Measurements from ENCODE around the gene NEDD4L.

DNA sequence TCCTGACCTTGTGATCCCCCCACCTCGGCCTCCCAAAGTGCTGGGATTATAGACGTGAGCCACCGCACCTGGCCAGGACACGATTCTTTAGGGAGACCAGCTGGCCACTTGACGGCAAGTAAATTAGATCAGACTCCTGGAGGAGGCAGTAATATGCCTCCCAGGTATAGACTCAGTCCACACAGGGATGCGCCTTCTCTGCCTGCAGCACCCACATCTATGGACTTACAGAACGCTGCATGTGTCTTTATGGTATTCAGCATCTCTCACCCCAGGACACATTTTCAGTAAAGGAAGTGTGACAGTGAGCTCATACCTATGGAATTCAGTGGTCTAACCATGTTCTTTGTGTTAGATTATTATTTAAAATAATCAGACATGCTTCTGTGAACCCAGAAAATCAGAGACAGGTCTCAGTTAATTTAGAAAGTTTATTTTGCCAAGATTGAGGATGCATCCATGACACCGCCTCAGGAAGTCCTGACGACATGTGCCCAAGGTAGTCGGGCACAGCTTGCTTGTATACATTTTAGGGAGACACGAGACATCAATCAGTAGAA, 5.9 kb upstream of the NARS1 start:
- PRO-cap: no peak
- RAMPAGE, long total RNA, 4 experiments: no peak in any of the 4 experiments

DNA sequence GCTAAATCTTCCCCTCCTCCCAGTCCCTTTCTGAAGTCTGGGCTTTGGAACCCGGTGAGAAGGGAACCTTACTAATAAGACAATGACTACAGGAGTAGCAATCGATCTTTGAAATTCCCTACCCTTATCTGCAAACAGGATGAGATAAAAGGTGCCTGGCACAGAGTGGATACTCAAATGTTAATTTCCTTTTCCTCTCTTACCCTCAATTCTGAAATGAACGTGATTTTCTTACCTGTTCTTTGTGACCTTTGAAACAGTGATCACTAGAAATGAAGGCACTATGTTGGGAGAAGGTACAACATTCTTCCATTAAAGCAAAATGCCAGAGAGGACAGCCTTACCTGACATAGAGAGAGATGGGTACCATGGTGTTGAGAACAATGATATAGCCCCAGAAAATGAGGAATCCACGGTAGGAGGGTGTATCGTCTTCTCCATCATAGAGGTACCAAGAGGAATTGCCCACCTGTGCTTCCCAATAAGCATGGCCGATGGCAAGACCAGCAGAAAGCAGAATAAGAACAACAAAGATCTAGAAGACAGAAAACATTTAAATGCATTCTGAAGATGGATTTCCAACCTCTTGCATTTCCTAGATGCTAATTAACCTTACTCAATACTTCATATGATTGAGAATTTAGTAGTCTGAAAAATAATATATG, 70.0 kb upstream of the NARS1 start:
- PRO-cap: no peak
- RAMPAGE, long total RNA, 4 experiments: no peak in any of the 4 experiments

DNA sequence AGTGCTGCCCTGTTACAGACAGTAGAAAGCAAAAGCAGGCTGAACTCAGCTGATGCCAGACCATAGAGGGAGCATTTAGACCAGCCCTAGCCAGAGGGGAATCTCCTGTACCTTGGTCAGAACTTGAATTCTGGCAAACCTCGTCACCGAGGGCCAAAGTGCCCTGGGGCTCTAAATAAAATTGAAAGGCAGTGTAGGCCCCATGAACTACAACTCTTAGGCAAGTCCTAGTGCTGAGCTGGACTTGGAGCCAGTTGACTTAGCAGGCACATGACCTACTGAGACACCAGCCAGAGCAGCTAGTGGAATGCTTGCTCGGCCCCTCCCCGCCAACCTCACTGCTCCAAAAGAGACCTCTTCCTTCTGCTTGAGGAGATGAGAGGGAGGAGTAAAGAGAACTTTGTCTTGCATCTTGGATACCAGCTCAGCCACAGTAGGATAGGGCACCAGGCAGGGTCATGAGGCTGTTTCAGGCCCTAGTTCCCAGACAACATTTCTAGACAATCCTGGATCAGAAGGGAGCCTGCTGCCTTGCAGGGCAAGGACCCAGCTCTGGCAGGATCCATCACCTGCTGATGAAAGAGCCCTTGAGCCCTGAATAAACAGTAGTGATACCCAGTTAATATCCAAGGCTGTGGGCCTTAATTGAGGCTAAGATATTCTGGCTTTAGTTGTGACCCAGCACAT, 90.6 kb downstream of the ATP8B1 start:
- PRO-cap: no peak
- RAMPAGE, long total RNA, 4 experiments: no peak in any of the 4 experiments

DNA sequence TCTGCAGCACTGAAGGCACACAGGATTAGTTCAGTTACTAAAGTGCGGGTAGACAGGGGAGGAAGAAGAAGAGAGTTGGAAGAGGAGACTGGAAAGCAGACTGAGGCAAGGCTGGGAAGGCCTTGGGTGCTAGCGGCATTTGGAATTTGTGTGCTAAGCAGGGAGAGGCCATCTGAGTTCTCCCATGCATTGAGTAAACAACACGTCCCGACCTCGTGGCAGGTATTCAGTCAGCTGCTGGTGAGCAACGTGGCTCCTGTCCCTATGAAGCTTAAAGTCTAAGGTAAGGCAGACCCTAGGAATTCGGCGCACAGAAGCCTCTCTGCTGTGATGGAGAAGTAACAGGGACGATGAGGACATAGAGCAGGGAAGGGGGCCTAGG, 30.7 kb downstream of the ATP8B1 start:
- PRO-cap: no peak
- RAMPAGE, long total RNA, 4 experiments: no peak in any of the 4 experiments

GRCh38 chr18:57775910-57776321, 27.2 kb downstream of the ATP8B1 start:
- PRO-cap: no peak
- RAMPAGE, long total RNA, 4 experiments: no peak in any of the 4 experiments

- PRO-cap: no peak
- RAMPAGE, long total RNA, 4 experiments: no peak in any of the 4 experiments
Measured at GRCh38 chr18:57776722-57777424, 26.2 kb downstream of the ATP8B1 start.

DNA sequence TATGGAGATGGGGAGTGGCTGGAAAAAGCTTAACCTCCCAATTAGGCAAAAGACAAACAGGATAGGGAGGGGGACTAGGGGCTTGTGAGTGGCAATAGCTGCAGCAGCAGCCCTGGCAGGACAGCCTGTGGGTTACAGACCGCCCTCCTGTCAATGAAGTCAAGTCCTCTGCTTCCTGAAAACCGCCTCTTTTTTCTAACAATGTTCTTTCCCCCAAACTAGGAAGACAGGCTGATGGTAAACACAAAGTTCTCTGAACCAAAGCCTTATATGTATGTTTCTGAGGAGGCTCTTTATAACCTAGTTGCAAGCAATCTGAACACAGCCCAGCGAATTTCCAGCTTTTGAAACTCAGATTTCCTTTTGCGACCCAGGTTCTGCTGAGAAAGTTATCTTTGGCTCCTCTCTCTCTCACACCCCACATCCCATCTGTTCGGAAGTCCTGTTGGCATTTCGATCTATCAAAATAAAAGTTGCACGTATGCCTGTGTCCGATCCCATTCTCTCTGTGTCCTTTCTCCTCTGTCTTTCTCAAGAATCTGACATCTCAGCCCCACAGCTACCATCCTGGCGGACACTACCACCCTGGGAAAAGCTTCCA, 10.2 kb downstream of the ATP8B1 start:
- PRO-cap: no peak
- RAMPAGE, long total RNA, 4 experiments: no peak in any of the 4 experiments

DNA sequence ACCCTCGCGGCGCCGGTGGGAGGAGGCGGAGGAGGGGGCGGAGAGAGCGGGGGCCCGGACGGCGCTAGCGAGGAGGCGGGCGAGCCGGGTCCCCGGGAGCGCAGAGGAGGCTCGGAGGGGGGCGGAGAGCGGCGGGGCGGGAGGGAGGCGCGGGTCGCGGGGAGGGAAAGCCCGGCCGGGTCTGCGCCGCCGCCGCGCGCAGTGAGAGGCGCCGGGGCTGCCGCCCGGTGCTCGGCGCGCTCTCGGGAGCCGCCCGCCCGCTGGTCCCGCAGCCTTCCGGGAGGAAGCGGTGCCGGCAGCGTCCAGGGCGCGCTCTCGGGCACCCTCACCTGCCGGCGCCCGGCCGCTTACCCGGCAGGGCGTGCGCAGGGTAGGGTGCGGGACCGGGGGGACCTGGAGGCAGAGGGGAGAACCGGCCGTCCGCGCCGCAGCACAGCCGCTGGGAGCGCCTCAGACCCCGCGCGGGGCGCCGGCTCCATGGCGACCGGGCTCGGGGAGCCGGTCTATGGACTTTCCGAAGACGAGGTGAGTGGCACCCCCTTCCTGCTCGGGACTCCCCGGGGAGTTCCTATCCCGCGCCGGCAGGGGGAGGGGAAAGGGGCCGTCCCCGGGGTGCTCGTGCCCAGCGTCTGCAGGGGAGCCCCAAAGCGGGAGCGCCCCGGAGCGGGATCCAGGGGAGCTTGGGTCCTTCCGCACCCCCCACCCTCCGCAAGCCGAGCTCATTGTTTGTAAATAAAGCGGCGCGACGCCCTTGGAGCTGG, at the start of gene NEDD4L:
TSS of gene NEDD4L (plus strand) at position 43 of the 761 bp plus-strand sequence.
- PRO-cap: unidirectional peak, plus-strand start at position 28 of the sequence
- RAMPAGE, long total RNA, 4 experiments: no peak in any of the 4 experiments

- PRO-cap: no peak
- RAMPAGE, long total RNA, 4 experiments: no peak in any of the 4 experiments
Measured at GRCh38 chr18:58047122-58048022, 3.3 kb downstream of the NEDD4L start.

- PRO-cap: no peak
- RAMPAGE, long total RNA, 4 experiments: no peak in any of the 4 experiments
Measured at GRCh38 chr18:58102775-58103211, 58.8 kb downstream of the NEDD4L start.

DNA sequence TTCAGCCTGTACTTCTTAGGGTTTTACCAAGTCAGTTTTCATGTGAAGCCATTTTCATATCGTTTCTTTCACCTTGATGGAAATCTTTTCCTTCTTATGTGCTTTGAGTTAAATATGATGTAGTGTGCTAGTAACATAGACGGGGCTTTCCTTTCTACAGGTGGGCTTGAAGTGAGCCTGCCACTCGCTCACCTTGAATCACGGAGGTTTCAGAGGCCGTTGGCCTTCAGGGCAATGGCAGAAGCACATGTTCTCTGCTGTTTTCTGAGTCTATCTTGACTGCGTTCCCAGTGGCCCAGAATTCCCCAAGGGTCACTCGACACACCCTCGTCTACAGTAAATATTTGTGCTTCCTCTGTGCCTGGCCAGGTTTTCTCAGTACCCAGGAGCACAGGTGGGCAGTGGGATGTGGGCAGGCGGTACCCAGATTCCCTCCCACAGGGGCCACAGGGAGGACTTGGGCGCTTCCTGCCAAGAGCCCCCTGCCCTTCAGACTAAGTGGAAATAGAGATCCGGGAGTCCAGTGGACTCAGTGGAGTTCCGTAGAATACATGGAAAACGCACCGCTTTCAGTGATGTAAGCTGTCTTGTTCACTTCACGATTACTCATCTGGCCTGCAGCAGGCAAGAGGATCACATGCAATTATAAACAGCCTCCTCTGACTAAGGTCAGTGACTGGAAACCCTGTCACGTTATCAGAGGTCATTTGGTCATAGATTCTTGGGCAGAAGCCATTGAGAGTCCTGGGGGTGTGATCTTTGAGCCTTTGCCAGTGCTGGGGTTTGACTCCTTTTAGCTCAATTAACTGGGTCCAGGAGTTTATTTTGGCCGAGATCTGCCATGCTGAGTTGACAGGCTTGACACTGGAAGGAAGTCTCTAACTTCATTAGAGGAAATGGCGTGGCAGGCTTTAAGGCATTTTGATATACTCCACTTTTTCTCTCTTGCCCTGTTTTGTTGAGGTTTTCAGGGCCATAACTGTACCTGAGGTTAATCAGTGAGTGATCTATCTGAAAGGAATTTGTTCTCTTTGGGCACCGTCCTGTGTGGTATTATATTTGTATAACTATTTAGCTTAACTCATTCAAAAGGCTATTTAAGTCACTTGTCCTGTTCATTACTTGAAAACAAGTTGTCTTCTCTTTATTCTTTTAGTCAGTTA, 179.9 kb downstream of the NEDD4L start:
- PRO-cap: no peak
- RAMPAGE, long total RNA, 4 experiments: no peak in any of the 4 experiments

DNA sequence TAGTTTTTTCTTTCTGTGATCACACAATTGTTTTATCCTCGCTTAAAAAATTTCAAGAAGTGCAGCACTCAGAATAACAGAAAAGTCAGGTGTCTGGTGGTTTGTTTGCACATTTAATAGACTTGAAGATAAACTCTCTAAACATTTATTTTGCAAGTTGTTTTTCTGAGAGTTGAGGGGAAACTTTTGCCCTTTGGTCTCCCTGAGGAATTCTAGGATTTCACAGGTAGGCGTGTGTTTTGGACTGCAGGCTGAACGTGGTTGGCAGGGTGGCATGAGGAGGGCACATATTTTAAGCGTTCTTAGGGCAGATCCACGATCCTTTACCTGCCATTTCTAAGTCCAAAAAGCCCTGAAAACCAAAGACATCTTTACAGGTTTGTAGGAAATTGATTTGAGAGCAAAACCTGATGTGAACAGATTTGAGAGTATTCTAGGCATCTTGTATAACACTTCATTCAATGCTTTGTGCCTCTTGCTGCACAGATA, 188.7 kb downstream of the NEDD4L start:
- PRO-cap: no peak
- RAMPAGE, long total RNA, 4 experiments: no peak in any of the 4 experiments

- PRO-cap: no peak
- RAMPAGE, long total RNA, 4 experiments: no peak in any of the 4 experiments
Measured at GRCh38 chr18:58413711-58414738, 214.9 kb downstream of the ALPK2 start.

- PRO-cap: no peak
- RAMPAGE, long total RNA, 4 experiments: no peak in any of the 4 experiments
Measured at GRCh38 chr18:58414739-58415393, 214.0 kb downstream of the ALPK2 start.

DNA sequence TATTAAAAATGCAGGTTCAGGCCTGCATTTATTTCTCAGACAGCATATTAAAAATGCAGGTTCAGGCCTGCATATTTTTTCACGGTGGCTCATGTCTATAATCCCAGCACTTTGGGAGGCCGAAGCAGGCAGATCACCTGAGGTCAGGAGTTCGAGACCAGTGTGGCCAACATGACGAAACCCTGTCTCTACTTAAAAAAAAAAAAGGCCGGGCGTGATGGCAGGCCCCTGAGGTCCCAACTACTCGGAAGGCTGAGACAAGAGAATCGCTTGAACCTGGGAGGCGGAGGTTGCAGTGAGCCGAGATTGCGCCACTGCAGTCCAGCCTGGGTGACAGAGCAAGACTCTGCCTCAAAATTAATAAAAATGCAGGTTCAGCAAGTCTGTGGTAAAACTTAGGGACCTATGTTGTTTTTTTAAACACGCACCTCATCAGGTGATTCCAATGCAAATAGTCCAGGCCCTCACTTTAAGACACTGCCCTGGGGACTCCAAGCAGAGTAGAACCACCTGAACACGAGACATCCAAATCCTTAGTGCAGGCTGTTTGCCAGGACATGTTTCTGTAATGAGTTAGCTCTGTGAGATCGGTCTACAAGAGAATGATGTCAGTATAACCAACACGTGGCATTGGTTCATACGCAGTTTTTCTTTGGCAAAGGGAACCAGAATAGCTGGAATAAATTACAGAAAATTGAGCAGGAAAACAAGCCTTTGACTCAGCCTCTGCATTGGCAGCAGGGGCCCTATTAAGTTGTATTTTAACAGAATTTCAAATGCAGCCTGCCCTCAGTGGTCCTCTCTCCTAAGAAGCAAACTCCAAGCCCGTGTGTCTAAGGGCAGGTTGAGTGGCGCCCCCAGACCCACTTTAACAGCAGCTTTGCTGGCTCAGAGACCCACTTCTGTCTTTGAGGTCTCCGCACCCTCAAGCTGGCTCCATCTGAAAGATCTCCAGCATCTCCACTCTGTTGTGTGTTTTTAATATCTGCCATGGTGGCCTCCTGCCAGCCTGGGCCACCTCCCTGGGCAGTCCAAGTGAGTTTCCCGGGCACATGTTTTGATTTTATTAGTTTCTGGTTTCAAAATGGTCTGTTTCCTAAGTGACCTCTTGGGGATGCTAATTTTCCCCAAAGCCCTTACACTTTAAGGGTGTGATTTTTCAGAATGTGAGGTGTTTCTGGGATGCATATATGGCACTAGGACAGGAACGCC, 61.5 kb downstream of the ALPK2 start:
- PRO-cap: no peak
- RAMPAGE, long total RNA, 4 experiments: no peak in any of the 4 experiments

- PRO-cap: no peak
- RAMPAGE, long total RNA, 4 experiments: no peak in any of the 4 experiments
Measured at GRCh38 chr18:58593843-58594444, 34.9 kb downstream of the ALPK2 start.

DNA sequence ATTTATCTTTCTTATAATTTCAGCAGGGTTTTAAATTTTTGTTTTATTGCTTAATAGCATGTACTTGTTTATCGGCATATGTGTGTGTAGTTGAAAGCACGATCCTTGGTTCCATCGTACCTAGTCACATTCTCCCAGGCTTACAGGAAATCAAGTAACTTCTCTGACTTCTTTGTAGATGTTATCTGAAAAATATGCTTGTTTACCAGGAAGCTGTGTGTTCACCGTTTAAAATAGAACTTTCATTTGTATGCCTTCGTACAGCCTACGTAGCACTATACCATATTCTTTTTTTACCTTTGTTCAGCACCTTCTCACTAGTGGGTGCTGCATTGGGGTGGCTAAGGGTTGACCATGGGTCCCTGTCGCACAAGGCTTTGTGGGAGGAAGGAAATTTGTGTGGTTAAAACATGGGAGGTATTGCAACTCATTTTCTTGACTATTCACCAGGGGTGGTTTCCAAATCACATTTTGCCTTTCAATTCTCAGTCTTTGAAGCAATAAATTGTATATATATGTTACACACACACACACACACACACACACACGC, 16.6 kb downstream of the MALT1 start:
- PRO-cap: no peak
- RAMPAGE, long total RNA, 4 experiments: no peak in any of the 4 experiments

DNA sequence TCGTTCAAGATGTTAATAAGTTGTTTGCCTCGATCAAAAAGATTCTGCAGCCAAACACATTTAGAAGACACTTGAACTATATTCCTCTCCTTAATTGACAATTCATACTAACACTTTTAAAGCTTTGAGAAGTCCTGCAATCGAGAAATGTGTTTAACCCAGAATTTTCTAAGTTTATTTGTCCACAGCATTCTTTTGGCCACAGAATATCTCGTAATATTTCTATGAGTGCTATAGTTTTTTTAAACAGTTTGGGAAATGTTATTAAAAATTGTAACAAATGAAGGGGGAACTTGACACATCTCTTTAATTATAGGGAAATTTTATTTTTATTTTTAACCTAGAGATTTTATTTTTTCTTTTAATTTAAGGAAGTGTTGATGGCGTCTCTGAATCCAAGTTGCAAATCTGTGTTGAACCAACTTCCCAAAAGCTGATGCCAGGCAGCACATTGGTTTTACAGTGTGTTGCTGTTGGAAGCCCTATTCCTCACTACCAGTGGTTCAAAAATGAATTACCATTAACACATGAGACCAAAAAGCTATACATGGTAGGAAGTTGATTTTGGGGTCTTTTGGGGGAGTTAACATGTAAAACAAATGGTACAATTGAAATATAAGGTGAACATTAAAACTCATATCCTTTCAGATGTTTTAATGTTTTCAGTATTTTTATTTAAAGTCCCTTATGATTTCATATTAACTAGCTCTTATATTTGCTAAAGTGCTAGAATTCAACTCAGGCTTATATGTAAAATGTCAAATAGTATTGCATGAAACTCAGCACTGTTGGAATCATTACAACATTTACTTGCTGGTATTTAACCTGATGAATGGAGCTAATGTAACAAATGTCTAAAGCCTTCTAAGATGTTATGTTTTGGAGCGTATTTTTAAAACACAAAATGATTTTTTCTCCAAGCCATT, 38.0 kb downstream of the MALT1 start:
- PRO-cap: no peak
- RAMPAGE, long total RNA, 4 experiments: no peak in any of the 4 experiments

GRCh38 chr18:58865042-58865529, 409 bp downstream of the ZNF532 start:
- PRO-cap: no peak
- RAMPAGE, long total RNA, 4 experiments: no peak in any of the 4 experiments

DNA sequence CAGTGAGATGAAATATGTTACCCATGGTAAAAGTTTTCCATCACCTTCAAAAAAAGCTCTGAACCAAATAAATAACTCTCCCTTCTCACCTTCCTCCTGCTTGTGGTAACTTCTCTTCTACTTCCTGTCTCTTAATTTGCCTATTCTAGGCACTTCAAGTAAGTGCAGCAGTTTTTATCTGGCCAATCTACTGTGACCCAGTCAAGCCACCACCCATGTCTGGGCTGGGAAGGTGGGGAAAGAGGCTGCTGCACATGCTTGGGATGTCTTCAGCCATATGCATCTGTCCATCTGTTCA, 31.5 kb downstream of the ZNF532 start:
- PRO-cap: no peak
- RAMPAGE, long total RNA, 4 experiments: no peak in any of the 4 experiments

All from omental fat pad (tissue), 4 donors.